Uterus (tissue), 7 donors: ENCODE results near the gene GPD1L.

DNA sequence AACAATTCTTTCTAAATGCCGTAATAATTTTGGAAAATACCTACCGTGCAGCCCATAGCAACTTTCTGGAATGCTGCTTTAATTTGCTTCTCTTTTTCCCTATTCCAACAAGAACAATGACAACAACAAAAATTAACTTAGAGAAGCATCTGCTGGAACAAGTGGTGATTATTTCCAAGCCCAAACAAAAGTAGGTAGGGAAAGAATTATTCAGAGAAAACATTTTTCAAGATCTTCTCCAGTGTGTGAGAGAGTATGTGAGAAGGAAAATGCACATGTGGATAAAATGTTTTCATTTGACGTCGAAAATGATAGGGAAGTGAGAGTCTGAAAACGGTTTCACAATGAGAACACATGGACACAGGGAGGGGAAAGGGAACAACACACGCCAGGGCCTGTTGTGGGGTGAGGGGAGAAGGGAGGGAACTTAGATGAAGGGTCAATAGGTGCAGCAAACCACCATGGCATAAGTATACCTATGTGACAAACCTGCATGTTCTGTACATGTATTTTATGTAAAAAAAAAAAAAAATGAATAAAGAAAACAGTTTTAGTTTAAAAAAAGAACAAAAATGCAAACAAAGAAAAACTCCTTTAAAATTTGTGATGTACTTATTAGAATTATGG, 338.0 kb downstream of the RBMS3 start:
- PRO-cap, 4 experiments, result no peak in any of the 4 experiments
- RAMPAGE, long total RNA, 2 experiments, result start-site peak on the plus strand in 1 of 2 experiments, centred at position 168 of the sequence, 12 reads per replicate
- RRBS, result no CpG with 5 or more reads among the region's 6 CpGs

- PRO-cap, 4 experiments, result no peak in any of the 4 experiments
- RAMPAGE, long total RNA, 2 experiments, result no peak in any of the 2 experiments
- RRBS, result no CpG with 5 or more reads among the region's 6 CpGs
Observed at GRCh38 chr3:29642303-29643178, 361.7 kb downstream of the RBMS3 start.

DNA sequence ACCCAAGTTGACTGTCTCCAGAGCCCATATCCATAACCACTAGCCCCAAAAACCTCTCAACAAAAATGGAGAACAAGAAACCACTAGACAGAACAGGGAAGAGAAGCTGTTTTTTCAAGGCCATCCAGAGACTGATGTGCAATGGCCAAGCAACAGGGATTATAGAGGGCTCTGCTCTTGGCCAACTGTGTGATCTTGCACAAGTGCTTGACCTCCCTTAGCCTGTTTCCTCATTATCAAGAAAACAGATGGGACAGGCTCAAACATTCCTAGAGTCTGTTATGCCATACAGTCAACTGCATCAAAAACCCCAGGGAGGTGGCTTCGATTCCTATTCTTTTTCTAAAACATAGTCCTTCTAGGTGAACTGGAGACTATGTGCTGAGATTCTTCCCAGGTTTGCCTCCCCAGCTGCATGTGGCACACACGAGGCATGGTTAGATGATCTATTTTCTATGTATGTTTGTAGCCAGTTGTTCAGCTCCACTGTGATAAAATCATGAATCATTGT, 133.0 kb upstream of the TGFBR2 start:
- PRO-cap, 4 experiments, result peak in 1 of 4 experiments; most common minus-strand start position 133 of the sequence (in 1)
- RAMPAGE, long total RNA, 2 experiments, result no peak in any of the 2 experiments
- RRBS, result no CpG with 5 or more reads among the region's 2 CpGs

GRCh38 chr3:30552983-30553192, 53.5 kb upstream of the TGFBR2 start:
- PRO-cap, 4 experiments, result peak in 3 of 4 experiments; most common minus-strand start chr3:30553047 (in 3)
- RAMPAGE, long total RNA, 2 experiments, result no peak in any of the 2 experiments
- RRBS, result no CpG with 5 or more reads among the region's 2 CpGs

GRCh38 chr3:30598801-30599367, 7.5 kb upstream of the TGFBR2 start:
- PRO-cap, 4 experiments, result no peak in any of the 4 experiments
- RAMPAGE, long total RNA, 2 experiments, result no peak in any of the 2 experiments
- RRBS, result no CpG with 5 or more reads among the region's 2 CpGs

- PRO-cap, 4 experiments, result no peak in any of the 4 experiments
- RAMPAGE, long total RNA, 2 experiments, result start-site peak on the plus strand in 1 of 2 experiments, at chr3:30629663-30629779 at its widest, 12 reads per replicate
- RRBS, result no CpG with 5 or more reads among the region's 8 CpGs
Observed at GRCh38 chr3:30629258-30630303, 23.2 kb downstream of the TGFBR2 start.

- PRO-cap, 4 experiments, result no peak in any of the 4 experiments
- RAMPAGE, long total RNA, 2 experiments, result start-site peak on the plus strand in 1 of 2 experiments, at chr3:30639132-30639456 at its widest, 10 reads per replicate
- RRBS, result no CpG with 5 or more reads among the region's 4 CpGs
Observed at GRCh38 chr3:30638778-30639403, 32.5 kb downstream of the TGFBR2 start.

DNA sequence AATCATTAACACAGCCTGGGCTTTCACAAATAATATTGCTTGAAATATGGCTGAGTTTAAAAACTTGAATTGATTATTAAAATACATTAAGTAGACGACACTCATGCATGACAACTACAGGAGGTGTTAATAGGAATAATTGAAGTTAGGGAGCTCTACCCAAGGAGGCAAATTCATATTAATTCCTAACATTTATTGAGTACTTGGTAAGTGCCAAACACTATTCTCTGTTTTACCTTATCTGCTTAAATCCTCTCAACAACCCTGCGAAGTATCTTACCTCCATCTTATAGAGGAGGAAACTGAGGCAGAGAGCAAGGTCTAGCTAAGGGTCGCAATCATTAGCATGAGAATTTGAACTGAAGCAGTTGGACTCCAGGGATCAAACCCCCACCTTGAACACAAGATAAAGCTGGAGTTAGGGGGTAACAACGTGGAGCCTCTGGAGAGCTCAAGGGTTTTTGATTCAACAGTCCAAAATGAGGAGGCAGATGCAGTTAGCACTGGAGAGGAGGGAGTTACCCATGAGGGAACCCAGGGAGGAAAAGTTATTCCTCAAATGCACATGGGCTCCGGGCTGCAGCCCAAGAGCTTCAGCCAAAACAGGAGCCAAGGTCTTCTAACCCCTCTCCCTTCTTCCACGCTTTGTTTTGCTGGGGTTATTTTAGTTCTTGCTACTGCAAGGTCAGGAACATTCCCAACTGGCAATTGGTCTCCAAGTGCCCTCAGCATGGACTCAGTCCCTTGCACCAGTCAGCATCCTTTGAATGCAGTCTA, 89.8 kb downstream of the TGFBR2 start:
- PRO-cap, 4 experiments, result no peak in any of the 4 experiments
- RAMPAGE, long total RNA, 2 experiments, result no peak in any of the 2 experiments
- RRBS, result no CpG with 5 or more reads among the region's 6 CpGs

DNA sequence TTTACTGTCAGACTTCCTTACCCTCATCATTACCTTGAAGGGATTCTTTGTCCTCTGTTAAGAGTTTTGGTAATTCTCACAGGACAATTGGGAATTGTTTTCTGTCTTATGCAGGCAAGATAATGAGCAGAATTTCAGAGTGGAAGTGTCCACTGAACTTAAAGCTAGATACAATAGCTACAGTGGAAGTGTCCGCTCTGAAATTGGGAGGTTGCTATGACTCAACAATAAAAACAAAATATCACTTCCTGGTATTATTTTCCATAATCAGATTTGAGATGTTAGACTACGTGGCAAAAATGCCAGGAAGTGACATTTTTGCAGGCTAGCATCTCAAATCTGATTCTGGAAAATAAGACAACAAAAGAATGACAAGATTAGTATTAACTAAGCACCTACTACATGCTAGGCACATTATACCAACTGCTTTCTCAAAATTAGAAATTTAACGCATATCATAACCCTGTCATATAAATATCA, 267.1 kb upstream of the STT3B start:
- PRO-cap, 4 experiments, result no peak in any of the 4 experiments
- RAMPAGE, long total RNA, 2 experiments, result no peak in any of the 2 experiments
- RRBS, result no CpG with 5 or more reads among the region's 3 CpGs

GRCh38 chr3:31479865-31480064, 53.0 kb upstream of the STT3B start:
- PRO-cap, 4 experiments, result peak in 1 of 4 experiments; most common minus-strand start chr3:31479916 (in 1)
- RAMPAGE, long total RNA, 2 experiments, result no peak in any of the 2 experiments
- RRBS, result no CpG with 5 or more reads among the region's 2 CpGs

DNA sequence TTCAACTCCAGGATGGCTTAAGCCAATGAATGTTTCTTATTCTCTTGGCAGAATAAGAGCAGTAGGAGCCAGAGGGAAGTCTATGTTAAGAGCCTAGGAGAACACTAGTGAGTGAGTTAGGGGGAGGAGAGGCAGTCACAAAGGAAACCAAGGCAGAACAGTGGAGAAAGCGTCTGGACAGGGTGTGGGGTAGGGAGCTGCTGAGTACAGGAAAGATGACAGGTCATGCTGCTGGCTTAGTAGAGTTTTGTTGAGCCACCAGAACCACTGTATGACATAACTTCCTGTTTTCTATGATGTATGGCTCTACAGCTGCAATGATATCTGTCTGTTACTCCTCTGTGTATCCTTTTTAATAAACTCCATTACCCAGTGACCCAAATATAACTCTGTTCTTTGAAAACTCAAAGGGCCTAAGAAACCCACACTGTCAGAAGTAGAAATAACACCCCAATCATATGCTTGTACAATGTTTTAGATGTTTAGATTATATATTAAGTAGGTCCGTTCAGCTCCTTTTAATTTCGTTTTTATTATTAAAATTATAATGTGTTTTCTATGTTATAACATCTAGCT, 10.5 kb upstream of the STT3B start:
- PRO-cap, 4 experiments, result no peak in any of the 4 experiments
- RAMPAGE, long total RNA, 2 experiments, result no peak in any of the 2 experiments
- RRBS, result no CpG with 5 or more reads among the region's 3 CpGs

DNA sequence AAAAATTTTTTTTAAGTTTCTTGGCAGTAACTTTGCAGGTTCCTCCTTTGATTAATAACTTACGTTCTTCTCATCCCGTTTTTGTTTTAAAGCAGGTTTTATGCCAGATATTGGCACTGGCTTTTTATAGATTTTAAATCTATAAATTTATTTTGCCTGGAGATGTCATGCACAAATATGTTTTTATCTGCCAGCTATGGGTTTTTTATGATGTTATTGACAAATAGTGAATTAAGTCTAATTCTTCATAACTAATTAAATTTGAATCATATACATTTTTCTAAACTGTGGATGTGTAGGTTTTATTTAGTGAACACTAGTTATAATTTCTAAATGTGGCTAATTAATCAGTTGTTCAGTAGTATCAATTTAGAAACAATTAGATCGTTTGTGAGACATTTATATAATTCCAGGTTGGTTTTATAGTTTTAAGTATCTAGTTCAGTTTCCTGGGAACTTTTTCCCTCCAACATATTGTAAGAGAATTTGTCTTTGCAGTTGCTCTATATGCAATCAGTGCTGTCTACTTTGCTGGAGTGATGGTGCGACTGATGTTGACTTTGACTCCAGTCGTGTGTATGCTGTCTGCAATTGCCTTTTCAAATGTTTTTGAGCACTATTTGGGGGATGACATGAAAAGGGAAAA, 89.0 kb downstream of the STT3B start:
- PRO-cap, 4 experiments, result no peak in any of the 4 experiments
- RAMPAGE, long total RNA, 2 experiments, result start-site peak on the plus strand in 1 of 2 experiments, centred at position 561 of the sequence, 56 reads per replicate
- RRBS, result no CpG with 5 or more reads among the region's 5 CpGs

- PRO-cap, 4 experiments, result no peak in any of the 4 experiments
- RAMPAGE, long total RNA, 2 experiments, result start-site peak on the minus strand in 1 of 2 experiments, at chr3:31879529-31879885 at its widest, 5 reads per replicate
- RRBS, result no CpG with 5 or more reads among the region's 5 CpGs
Observed at GRCh38 chr3:31879426-31879978, 101.6 kb downstream of the OSBPL10 start.

GRCh38 chr3:31958786-31959346, 22.2 kb downstream of the OSBPL10 start:
- PRO-cap, 4 experiments, result peak in 3 of 4 experiments; most common plus-strand start chr3:31959060 (in 3)
- RAMPAGE, long total RNA, 2 experiments, result no peak in any of the 2 experiments
- RRBS, result no CpG with 5 or more reads among the region's 4 CpGs

DNA sequence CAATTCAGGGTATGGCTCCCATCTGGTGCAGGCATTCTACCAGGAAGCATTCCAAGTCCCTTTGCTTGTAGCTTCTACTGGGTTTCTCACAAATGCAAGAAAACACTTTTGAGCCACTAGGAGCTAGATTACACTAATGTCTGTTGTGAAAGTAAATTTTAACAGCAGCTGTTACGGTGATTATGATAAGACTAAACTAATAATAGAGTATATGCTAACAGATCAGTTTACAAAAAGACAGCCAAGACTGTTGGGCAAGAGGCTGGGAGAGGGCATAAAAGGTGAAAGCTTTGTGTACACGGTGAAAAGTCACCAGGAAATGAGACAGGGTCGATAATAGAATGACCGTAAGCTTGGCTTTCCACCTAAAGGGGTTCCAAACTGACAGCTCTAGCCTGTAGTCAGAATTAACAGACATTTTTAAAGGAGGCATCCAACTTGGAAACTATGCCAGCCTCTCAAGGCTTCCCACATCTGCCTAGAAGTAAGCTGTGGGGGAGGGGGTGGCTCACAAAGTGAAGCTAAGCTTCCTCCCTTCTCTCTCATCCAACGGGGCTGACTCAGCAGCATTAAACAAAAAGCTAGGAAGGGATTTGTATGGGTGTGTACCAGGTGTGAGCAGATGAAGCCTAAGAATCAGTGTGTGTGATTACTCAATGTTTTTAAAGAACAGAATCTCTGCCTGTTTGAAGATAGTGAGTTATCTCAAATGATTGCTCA, 61.1 kb upstream of the GPD1L start:
- PRO-cap, 4 experiments, result no peak in any of the 4 experiments
- RAMPAGE, long total RNA, 2 experiments, result no peak in any of the 2 experiments
- RRBS, result no CpG with 5 or more reads among the region's 5 CpGs

GRCh38 chr3:32106031-32106790, at the start of gene GPD1L:
TSS of gene GPD1L (plus strand) at chr3:32106620.
- PRO-cap, 4 experiments, result peak in 4 of 4 experiments; most common plus-strand start chr3:32106662 (in 2); most common minus-strand start chr3:32106420 (in 2)
- RAMPAGE, long total RNA, 2 experiments, result start-site peak on the plus strand in 1 of 2 experiments, at chr3:32106666-32106705 at its widest, 229 reads per replicate
- RRBS, result 2% methylated on average over 28 of the region's 60 CpGs

DNA sequence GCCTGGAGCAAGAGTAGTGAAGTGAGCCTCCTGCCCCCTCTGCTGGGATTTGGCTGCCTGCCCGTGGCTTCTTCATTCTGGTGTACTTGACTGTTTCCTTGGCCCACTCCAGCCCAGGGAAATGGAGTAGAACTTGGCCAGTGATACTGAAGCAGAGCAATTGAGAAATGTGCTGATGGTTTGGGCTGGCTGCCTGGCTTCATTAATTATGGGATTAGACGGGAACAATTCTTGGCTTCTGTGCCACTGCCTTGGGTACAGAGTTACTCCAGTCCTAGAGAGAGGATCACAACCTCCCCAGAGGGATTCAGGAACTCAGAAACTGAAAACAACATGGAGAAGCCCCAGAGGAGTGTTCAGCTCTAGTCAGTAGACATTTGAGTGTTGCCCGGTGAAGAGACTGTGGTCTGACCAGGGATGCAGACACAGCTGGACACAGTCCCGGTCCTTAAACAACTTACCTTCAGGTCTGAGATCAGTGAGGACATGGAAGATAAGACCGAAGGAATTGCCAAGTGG, 3.0 kb downstream of the GPD1L start:
- PRO-cap, 4 experiments, result no peak in any of the 4 experiments
- RAMPAGE, long total RNA, 2 experiments, result no peak in any of the 2 experiments
- RRBS, result 73% methylated on average over 2 of the region's 5 CpGs

- PRO-cap, 4 experiments, result no peak in any of the 4 experiments
- RAMPAGE, long total RNA, 2 experiments, result no peak in any of the 2 experiments
- RRBS, result no CpG with 5 or more reads among the region's 20 CpGs
Observed at GRCh38 chr3:32459822-32460995, 42.4 kb downstream of the CMTM6 start.

GRCh38 chr3:32952521-32953248, 1.2 kb downstream of the CCR4 start:
- PRO-cap, 4 experiments, result no peak in any of the 4 experiments
- RAMPAGE, long total RNA, 2 experiments, result no peak in any of the 2 experiments
- RRBS, result no CpG with 5 or more reads among the region's 10 CpGs

- PRO-cap, 4 experiments, result no peak in any of the 4 experiments
- RAMPAGE, long total RNA, 2 experiments, result no peak in any of the 2 experiments
- RRBS, result no CpG with 5 or more reads among the region's 3 CpGs
Observed at GRCh38 chr3:33090754-33091070, 6.2 kb downstream of the GLB1 start.